Bile duct (tissue), 1 donor: ENCODE data around the genes PNCK and SRPK3.

DNA sequence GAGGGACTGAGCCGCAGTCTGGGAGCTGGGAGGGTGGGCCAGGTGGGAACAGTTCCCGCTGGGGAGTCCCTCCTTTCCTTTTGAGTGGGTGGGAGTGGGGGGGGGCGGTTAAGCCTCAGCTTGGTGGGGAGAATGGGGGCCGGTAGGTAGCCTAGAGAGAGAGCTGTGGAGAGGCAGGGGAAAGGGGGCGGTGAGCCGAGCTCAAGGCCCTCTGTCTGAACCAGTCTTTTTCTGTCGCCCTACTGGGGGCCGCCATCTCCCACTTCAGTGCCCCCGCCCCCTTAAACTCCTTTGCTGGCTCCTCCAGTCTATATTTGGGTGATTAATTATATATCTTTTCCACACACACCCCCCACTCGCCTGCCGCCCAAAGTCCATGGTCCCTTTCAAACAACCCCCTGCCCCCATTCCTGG, 830 bp downstream of the ZNF275 start:
- PRO-cap, result no peak

GRCh38 chrX:153476990-153477520, 6.7 kb upstream of the HAUS7 start:
- PRO-cap, result no peak

- PRO-cap, result unidirectional peak, plus-strand start at chrX:153508498
Observed at GRCh38 chrX:153508090-153508816, 9.2 kb upstream of the ATP2B3 start.

DNA sequence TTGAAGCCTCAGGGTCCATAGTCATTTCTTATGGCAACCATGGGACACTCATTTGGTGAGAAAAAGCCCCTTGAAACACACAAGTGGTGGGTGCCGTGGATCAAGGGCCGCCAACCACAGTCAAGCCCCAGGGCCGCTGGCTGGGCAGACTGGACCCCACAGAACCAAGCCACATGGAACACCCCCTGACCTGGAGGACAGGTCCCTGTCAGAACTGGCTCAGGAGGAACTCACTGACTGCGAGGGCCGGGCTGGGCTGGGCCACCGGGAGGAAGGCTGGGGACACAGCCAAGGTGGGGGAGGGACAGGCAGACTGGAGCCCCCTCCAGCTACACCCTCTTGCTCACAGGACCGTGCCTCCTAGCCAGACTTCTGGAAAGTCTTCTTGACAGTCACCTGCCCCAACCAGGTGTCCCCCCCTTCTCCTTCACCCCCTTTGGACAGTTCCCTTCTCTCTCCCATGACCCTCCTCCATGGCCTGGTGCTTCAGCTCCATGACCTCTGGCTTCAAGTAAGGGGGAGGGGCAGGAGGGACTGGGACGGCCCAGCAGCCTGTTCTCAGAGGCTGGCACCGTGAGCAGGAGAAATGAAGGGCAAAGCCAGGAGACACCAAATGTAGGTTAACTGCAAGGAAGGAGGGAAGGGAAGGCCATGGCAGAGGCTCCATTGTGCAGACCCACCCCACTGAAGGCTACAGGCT, 22.7 kb upstream of the DUSP9 start:
- PRO-cap, result no peak

- PRO-cap, result no peak
Observed at GRCh38 chrX:153673693-153674081, at the start of gene PNCK. PNCK (minus strand) TSS chrX:153673813.

GRCh38 chrX:153702865-153703359, 15.2 kb downstream of the SLC6A8 start:
- PRO-cap, result no peak

- PRO-cap, result no peak
Observed at GRCh38 chrX:153715330-153715895, 8.8 kb downstream of the BCAP31 start.

GRCh38 chrX:153780574-153781188, at the start of gene SRPK3:
SRPK3 (plus strand) TSS chrX:153781041.
- PRO-cap, result unidirectional peak, plus-strand start at chrX:153781041

- PRO-cap, result no peak
Observed at GRCh38 chrX:153781189-153781959, 533 bp downstream of the SRPK3 start.

GRCh38 chrX:153794895-153795697, 628 bp downstream of the SSR4 start:
- PRO-cap, result no peak

GRCh38 chrX:153820572-153821018, 9.7 kb downstream of the PDZD4 start:
- PRO-cap, result no peak

DNA sequence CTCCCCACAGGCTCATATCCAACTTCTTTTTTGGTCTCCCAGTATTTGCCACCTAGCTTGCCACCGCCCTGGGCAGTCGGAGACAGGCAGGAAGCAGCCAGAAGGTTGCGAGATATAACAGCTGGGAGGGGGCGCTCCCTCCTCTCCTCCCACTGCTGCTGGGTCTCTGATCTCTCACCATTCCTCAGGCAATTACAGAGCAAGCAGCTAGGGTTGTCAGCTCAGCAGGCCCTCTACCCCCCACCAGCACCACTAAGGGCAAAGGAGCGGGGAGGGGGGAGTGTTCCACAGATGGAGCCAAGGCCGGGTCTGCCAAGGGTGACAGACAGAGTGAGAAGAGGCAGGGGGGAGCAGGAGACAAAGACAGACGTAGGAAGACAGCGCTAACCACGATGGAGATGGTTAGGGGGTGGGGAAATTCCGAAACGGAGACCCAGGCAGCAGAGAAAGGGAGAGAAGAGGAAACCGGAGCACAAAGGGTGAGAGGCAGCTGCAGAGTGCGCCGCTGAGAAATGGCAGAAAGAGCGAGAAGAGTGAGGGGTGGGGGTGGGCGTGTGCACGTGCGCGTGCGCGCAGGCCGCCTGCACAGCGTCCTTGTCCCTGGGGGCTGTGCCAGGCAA, 7.0 kb downstream of the L1CAM start:
- PRO-cap, result no peak

DNA sequence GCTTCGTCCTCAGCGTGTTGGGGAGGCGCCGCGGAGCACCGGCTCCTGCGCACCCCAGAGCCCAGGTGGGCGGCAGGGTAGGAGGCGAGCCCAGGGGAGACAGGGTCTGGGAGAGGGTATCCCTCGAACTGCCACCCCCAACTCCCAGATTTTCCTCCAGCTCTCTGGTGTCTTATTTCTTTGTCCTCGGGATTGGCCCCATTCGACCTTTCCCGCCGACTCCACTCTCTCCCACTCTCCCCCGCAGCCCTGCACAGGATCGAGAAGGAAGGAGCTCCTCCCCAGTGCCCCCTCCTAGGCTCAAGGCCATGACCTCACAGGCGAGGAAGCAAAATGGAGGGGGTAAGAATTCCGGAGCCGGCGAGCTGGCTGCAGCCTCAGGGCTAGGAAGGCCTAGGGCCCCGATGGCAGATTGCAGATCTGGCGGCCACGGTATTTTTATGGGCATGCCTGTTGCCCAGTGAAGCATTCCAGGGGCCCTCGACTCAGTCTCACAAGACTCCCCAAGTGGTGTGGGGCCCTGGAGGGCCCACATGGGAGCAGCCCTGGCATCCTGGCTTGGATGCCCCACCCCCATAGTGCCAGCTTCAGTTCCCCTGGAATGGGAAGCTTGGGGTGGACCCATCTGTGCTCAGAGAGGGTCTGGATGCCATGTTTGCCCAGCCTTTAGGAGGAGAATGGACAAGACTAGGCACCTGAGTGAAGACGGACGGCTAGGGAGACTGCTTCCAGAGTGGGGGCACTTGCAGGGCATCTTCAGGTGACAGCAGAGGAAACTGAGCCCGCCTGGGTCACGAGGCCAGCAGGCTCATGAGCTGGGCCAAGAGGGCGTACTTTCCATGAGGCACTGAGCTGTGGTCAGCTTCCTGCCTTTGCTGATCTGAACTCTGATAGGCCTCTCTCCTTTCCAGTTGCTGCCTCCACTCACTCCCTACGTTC, 1.0 kb upstream of the L1CAM start:
- PRO-cap, result no peak

- PRO-cap, result unidirectional peak, plus-strand start at chrX:153967822
Observed at GRCh38 chrX:153967225-153968008, 4.2 kb downstream of the HCFC1 start.

DNA sequence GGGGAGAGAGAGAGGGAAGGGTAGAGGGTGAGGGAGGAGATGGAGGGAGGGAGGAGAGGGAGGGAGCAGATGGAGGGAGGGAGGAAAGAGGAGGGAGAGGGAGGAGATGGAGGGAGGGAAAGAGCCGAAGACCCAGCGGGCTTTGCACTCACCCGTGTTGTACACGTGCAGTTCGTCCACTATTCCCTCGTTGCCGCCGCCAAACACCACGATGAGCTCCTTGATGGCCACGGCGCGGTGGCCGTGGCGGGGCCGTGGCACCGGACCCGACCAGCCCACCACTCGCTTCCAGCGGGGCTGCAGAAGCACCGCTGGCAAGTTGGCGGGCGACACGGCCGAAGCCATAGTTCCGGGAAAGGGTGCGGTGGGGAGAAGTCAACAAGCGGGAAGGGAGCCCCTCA, 1.1 kb downstream of the HCFC1 start:
- PRO-cap, result no peak

DNA sequence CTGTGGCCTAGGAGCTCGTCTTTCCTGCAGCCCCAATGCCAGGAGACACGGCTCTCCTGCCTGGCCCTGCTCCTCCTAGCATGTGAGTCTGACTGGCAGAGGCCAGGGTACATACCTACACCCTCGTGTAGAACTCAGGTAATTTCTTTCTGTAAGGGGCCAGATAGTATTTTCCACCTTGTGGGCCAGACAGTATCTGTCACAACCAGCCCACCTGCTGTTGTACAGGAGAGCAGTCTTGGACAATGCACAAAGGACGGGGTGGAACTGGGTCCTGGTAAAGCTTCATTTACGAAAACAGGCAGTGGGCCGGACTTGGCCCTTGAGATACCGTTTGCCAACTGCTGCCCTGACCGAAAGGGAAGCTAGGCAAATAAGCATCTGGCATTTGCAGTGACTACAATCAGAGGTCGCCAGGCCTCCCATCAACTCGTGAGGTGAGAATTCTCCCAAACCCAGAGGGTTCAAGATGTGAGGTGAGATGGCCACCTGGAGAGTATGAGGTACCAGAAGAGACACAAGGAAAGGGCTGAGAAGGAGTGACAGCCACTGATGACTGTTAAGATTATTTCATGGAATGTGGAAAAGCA, 29.8 kb upstream of the IRAK1 start:
- PRO-cap, result no peak

GRCh38 chrX:154356054-154356743, 18.2 kb downstream of the FLNA start:
- PRO-cap, result no peak

- PRO-cap, result no peak
Observed at GRCh38 chrX:154358050-154358825, 16.2 kb downstream of the FLNA start.

DNA sequence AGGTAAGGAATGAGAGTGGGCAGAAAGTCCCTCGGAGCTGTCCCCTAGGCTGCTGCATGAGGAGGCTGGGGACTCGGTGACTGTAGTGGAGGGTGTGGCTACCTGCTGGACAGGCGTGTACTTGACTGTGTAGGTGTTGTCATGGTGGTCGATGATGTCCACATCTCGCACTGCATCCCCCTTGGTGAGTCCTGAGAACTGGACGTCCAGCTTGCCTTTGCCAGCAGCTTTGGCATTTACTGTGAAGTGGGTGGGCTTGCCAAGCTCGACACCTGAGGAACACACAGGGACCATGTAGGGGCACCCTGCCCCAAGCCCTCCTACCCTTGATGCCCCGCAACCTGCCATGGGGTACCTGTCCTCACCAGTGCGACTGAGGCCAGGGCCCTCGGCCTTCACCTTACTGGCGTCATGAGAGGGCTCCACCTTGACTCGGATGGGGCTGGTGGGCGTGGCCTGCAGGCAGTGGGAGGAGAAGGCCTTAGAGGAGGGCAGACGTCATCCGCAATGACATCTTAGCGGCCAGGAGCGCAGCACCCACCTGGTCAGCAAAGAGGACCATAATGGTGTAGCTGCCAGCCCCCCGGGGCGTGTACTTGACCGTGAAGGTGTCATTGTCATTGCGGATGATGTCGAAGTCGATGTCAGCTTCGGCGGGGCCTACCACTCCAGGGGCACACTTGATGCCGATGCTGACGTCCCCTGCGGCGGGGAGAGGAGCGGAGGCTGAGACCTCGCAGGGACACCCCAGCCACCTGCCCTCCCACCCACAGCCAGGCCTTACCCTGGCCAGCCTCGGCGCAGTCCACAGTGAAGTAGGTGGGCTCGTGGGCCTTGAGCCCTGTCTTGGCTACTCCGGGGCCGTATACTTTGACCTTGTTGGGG, 12.3 kb downstream of the FLNA start:
- PRO-cap, result no peak

GRCh38 chrX:154365004-154365690, 9.3 kb downstream of the FLNA start:
- PRO-cap, result no peak